B cell (primary cell): ENCODE data around the genes RSRP1 and PDIK1L.

GRCh38 chr1:24589371-24589715 lies 33.5 kb downstream of the NCMAP start:
- PRO-cap: no peak
- CAGE, long polyA plus RNA: no peak

DNA sequence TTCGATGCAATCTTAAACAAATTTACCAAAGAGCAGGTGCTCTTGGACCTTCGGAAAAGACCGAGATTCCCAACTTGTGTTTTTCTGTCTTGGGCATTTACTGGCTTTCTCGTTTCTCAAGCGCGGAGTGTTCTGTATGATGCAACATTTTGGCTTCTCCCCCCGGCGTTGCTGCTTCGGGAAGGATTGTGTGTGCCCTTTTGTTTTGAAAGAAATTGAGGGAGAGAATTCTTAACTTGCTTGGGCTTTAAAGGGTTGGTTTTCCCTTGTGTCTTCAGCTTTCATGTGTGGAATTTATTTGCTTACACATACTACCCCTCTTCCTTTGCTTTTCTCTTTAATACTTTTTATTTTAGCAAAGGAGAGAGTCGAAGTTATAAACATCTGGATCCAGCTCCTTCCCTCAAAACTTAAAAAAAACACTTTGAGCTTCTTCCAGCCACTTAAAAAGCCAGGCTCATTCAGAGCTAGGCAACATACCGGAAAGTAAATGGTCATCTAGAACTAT lies 953 bp downstream of the CLIC4 start:
- PRO-cap: no peak
- CAGE, long polyA plus RNA: no peak

GRCh38 chr1:24897729-24898494 lies 32.2 kb downstream of the RUNX3 start:
- PRO-cap: no peak
- CAGE, long polyA plus RNA: no peak

GRCh38 chr1:24906440-24906840 lies 23.6 kb downstream of the RUNX3 start:
- PRO-cap: no peak
- CAGE, long polyA plus RNA: no peak

DNA sequence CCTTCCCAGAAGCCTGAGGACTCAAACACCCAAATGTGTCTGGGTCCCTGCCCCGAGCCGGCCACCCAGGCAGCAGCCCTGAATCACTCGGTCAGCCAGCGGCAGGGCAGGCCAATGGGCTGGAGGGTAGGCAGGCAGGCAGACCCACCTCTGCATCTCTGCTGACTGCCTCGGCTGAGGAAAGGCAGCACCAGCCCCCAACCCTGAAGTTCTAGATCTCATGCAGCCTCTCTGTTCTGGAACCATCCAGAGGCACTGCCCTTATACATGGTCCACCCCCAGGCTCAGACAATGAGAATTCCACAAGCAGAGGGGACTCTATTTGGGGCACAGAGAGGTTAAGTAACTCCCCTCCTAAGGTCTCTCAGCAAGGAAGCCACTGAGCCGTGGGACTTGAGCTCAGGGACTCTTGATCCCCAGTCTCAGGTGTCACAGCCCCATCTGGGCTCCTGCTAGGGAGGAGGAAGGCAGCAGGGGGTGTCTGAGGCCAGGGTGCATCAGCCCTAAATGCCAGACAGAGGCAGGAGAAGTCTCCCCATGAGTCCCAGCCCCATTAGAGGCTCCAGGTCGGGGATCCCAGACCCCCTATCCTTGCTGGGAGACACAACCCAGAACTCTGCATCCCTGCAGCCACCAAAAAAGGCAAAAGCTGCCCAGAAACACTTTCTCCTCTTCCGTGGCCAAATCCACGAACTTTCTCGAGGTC lies 33.3 kb upstream of the RUNX3 start:
- PRO-cap: no peak
- CAGE, long polyA plus RNA: no peak

GRCh38 chr1:25031629-25032664 lies 101.9 kb upstream of the RUNX3 start:
- PRO-cap: bidirectional peak, plus-strand start at chr1:25032508, minus-strand start at chr1:25032338
- CAGE, long polyA plus RNA: no peak

- PRO-cap: unidirectional peak, minus-strand start at chr1:25219394
- CAGE, long polyA plus RNA: no peak
These were observed 13.2 kb downstream of the SYF2 start for GRCh38 chr1:25218732-25219820.

- PRO-cap: bidirectional peak, plus-strand start at chr1:25247725, minus-strand start at chr1:25247454
- CAGE, long polyA plus RNA: start-site peak on the minus strand at chr1:25247451-25247457, 426 and 469 reads in 2 replicates
These were observed at the start of gene RSRP1 for GRCh38 chr1:25247255-25247585. RSRP1 (minus strand) TSS chr1:25247454.

DNA sequence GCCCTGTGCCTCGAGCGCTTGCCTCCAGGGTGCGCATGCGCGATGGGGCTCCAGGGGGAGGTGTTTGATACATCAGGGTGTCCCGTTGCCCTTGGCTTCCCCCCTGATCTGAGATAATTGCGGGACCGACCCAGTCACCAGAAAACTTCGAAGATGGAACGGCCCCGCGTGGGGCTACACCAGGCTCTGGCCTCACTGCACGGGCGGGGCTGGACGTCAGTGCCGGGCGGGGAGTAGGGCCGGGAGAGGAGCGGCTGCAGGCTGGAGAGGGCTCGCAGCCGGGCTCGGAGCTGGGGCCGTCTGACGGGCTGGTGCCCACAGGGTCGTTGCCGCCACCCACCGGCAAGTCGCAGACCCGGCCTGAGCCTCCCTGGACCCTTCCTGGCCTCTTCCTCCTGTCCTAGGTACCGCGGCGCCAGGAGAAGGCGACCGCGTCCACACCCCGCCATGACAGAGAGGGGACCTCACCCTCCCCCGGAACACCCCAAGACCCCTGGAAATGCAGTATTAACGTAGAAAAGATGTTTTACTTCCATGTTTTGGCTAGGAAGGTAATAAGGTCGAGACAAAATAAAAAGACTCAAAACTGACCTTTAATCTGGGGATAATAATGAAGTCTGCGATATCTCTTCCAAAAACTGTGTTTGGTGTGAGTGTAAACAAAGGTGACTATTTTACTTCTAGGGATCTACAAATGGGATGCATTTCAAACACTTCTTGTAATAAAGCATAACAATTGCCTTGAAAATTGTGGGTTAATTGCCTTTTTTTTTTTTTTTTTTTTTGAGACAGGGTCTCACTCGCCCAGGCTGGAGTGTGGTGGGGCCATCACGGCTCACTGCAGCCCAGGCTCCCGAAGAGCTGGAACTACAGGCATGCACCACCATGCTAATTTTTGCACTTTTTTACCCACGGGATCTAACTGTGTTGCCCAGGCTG lies 601 bp upstream of the RSRP1 start:
- PRO-cap: bidirectional peak, plus-strand start at position 140 of the sequence, minus-strand start outside the sequence
- CAGE, long polyA plus RNA: no peak

GRCh38 chr1:25360565-25361629 lies 22.8 kb downstream of the TMEM50A start:
- PRO-cap: no peak
- CAGE, long polyA plus RNA: no peak

DNA sequence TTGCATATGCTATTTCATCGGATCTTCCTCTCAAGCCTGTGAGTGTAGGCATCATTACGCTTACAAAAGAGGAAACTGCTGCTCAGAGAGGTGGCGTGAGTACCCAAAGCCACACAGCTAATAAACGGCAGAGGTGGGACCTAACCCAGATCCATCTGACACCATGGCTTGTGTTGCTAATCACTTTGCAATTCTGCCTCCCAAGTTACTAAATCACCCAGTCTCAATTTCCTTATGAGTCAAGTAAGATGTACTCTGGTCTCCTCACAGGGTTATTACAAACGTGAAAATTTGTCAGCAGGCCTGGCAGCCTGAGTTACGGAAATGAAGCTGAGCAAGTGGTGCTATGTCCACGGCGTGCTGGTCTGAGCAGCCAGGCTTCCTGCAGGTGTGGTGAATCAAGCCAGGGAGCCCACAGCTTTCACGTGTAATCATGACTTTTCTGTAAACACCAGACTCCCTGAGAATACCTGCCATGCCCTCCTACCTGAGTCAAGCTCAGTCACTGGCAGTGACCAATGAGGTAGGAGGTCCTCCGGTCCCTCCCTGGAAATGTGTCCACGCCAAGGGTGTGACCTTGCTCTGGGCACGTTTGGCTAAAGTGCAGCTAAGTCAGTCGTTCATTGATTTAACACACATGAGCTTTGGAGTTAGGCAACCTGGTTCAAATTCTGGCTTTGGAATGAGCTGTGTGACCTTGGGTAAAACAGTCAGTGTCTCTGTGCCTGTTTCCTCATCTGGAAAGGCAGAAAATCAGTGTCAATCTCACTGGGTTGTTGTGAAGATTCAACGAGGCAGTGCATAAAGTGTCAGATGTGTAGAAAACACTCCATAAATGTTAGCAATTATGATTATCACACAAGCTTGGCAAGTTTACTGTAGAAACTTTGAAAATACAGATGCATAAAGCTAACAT lies 4.9 kb upstream of the RHCE start:
- PRO-cap: no peak
- CAGE, long polyA plus RNA: no peak

- PRO-cap: no peak
- CAGE, long polyA plus RNA: no peak
These were observed 45.3 kb upstream of the LDLRAP1 start for GRCh38 chr1:25497932-25498771.

GRCh38 chr1:25544352-25544807 lies 974 bp downstream of the LDLRAP1 start:
- PRO-cap: no peak
- CAGE, long polyA plus RNA: no peak

DNA sequence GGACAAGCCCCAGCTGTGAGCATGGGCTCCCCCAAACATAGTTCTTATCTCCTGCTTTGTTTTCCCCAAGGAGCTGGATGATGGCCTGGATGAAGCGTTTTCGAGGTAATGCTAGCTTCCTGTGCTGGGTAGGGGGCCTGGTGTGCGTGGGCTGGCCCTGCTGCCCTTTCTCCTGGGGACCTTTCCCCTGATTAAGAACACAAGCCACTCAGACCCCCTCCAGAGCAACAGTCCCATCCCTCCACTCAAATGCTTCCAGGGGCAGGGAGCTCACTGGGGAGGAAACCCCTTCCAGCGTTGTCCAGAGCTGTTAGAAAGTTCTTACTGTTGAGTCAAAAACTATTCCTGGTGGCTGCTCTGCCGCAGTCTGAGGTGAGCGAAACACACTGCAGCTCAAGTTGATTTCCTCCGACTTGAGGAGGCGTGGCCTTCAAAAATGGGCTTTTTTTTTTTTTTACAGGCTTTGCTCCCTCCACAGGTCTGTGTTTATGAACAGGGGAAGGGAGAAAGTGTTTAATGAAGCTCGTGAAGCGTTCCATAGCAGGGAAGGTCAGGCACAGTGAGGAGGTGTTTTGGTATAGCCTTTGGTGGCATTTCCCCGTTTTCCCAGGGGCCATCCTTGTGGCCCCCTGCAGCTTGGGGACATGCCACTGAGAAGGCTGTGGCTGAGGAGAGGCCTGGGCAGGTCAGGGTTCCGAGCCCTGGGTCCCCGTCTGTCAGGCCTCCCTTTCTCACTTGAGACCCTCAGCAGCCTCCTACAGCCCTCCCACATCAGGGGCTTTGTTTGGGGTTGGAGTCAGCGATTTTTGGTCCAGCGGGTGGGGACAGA lies 21.9 kb downstream of the LDLRAP1 start:
- PRO-cap: no peak
- CAGE, long polyA plus RNA: no peak

- PRO-cap: no peak
- CAGE, long polyA plus RNA: no peak
These were observed 4.2 kb downstream of the SELENON start for GRCh38 chr1:25804094-25804761.

DNA sequence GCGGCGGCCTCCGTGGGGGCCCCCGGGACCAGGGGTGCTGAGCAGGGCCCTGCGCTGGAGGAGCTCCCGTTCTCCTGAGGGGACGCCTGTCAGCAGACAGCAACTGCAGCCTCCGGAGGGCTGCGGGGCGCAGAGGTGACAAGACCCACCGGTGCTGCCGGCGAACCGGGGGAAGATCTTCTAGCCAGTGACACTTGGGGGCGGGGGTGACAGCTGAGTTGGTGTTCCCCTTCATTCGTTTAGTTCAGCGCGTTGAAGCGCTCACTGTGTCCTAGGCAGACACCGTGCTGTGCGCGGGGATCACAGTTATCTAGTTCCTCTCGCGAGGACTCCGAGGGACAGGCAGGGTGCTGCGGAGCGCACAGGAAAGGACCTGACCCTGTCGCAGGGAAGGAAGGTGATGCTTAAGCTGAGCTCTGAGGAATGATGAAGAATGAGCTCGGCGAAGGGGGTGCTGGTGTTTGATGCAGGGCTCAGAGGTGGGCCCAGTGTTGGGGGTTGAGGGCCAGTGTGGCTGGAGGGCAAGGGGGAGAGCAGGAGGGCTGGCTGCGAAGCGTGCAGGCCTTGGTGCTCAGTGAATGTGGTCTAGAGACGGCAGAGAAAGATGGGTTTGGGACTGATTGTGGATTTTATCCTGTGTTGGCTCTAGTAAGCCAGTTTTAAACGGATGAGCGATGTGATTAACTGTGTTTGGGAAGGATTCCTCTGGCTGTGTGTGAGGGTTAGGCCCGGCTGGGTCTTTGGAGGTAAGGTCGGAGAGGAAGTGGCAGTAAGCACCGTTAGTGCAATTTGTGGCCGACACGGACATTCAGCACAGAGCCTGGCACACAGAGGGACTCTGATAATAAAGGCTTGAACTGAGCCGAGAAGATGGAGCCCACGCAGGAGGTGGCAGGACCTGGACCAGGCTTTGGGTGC lies 1.0 kb downstream of the MTFR1L start:
- PRO-cap: bidirectional peak, plus-strand start at position 313 of the sequence, minus-strand start at position 189 of the sequence
- CAGE, long polyA plus RNA: no peak

GRCh38 chr1:25867723-25867974 lies 7.9 kb downstream of the PAQR7 start:
- PRO-cap: no peak
- CAGE, long polyA plus RNA: no peak

DNA sequence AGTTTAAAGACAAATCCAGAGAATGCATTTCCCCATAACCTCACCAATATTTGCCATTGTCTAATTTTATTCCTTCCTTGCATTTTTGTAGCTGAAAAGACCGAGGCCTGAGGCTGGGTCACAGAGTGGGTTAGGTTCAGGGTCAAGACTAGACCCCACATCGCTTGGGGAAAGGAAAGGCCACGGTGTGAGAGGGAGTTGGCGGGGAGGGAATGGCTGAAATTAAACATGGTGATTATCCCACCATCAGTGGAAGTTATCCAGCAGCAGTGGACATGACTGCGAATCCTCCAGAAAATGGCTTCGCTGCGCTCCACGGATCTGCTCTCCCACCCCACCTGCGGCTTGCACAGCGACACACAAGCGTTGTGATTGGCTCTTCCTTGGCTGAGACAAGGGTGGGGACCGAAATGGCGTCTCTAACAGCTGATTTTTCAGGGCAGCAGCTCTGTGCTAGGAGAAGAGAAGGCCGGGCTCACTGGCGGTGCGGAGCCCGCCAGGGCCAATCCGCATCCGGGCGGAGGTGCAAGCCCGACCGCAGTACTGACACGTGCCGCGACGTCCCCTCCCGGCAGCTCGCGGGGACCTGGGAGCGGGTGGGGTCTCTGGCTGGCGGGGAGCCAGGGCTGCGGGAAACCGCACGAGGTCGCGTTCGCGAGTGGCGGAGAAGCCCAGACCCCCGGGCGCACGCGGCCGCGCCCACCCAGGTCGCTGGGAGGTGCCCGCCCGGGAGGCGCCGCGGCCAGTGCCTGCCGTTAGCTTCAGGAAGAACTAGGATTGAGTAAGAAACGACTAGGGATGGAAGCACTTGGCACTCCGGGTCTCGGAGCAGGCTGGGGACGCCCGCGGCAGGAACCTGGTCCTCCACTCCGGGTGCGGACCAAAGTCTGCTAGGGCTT lies 16.3 kb upstream of the STMN1 start:
- PRO-cap: no peak
- CAGE, long polyA plus RNA: no peak

GRCh38 chr1:26083070-26083774 lies 15.8 kb upstream of the TRIM63 start:
- PRO-cap: no peak
- CAGE, long polyA plus RNA: no peak

DNA sequence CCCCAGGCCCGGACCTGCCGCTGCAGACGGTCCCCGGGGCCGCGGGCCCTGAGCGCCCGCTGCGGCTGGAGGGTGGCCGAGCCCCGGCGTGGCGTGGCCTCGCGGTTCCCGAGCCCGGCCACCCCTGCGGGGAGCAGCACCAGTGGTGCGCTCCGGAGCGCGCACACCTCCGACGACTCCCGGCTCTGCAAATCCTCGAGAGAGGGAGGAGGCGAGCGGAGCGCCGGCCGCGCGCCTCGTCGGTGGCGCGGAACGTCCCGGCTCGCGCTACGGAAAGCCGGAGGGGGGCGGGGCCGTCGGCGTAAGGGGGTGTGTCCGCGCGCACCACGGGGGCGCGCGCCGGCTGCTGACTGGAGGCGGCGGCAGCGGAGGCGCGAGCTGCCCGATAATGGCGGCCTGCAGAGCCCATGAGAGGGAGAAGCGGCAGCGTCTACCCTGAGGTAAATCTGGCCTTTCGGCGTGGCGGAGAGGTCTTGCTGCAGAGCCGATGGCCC lies at the start of gene PDIK1L:
TSS of gene PDIK1L (plus strand) at position 349 of the 494 bp plus-strand sequence.
- PRO-cap: bidirectional peak, plus-strand start at position 190 of the sequence, minus-strand start at position 197 of the sequence; bidirectional peak, plus-strand start at position 376 of the sequence, minus-strand start at position 254 of the sequence
- CAGE, long polyA plus RNA: no peak